Esophagus squamous epithelium (tissue), 4 donors: Measurements from ENCODE around the gene GPLD1.

DNA sequence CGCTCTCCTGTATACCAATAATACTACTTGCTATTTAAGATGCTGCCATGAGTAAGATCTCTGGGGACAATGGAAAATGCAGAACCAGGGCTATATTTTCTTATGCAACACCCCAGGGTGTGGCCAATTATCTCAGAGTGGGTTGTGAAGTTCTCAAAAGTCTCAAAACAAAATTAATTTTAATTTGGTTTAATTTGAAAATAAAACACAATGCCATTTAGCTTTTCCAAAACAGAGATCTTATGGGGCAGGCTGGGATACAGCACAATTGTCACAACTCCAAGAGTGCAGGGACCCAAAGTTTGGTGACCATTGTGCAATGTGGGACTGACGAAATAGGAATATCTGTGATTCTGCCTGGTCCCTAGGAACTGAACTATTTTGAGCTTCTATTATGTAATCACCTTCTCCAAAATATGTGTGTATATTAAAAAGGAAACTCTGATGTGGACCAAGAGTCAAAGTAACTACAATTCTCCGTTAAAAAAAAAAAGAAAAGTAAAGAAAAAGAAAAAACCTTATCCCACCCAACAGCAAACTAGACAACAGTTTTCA is 43.1 kb downstream of the MBOAT1 start:
- PRO-cap, result no peak
- RAMPAGE, long total RNA, 4 experiments, result no peak in any of the 4 experiments

GRCh38 chr6:20213563-20213800 is 1.2 kb upstream of the MBOAT1 start:
- PRO-cap, result no peak
- RAMPAGE, long total RNA, 4 experiments, result no peak in any of the 4 experiments

- PRO-cap, result no peak
- RAMPAGE, long total RNA, 4 experiments, result no peak in any of the 4 experiments
These were observed 8.1 kb downstream of the E2F3 start for GRCh38 chr6:20409500-20410477.

- PRO-cap, result no peak
- RAMPAGE, long total RNA, 4 experiments, result no peak in any of the 4 experiments
These were observed 53.2 kb upstream of the CDKAL1 start for GRCh38 chr6:20481090-20481470.

- PRO-cap, result unidirectional peak, minus-strand start at chr6:21005961
- RAMPAGE, long total RNA, 4 experiments, result no peak in any of the 4 experiments
These were observed 471.4 kb downstream of the CDKAL1 start for GRCh38 chr6:21005678-21006038.

GRCh38 chr6:21188741-21189336 is 404.7 kb upstream of the SOX4 start:
- PRO-cap, result no peak
- RAMPAGE, long total RNA, 4 experiments, result no peak in any of the 4 experiments

- PRO-cap, result no peak
- RAMPAGE, long total RNA, 4 experiments, result no peak in any of the 4 experiments
These were observed 55.2 kb upstream of the SOX4 start for GRCh38 chr6:21538454-21538734.

DNA sequence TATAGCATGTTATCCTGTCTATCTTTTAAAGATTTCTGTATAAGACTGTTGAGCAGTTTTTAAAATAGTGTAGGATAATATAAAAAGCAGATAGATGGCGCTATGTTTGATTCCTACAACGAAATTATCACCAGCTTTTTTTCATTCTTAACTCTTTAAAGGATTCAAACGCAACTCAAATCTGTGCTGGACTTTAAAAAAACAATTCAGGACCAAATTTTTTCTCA is 3.4 kb downstream of the SOX4 start:
- PRO-cap, result no peak
- RAMPAGE, long total RNA, 4 experiments, result no peak in any of the 4 experiments

GRCh38 chr6:21665155-21666167 is 71.9 kb downstream of the SOX4 start:
- PRO-cap, result no peak
- RAMPAGE, long total RNA, 4 experiments, result no peak in any of the 4 experiments

DNA sequence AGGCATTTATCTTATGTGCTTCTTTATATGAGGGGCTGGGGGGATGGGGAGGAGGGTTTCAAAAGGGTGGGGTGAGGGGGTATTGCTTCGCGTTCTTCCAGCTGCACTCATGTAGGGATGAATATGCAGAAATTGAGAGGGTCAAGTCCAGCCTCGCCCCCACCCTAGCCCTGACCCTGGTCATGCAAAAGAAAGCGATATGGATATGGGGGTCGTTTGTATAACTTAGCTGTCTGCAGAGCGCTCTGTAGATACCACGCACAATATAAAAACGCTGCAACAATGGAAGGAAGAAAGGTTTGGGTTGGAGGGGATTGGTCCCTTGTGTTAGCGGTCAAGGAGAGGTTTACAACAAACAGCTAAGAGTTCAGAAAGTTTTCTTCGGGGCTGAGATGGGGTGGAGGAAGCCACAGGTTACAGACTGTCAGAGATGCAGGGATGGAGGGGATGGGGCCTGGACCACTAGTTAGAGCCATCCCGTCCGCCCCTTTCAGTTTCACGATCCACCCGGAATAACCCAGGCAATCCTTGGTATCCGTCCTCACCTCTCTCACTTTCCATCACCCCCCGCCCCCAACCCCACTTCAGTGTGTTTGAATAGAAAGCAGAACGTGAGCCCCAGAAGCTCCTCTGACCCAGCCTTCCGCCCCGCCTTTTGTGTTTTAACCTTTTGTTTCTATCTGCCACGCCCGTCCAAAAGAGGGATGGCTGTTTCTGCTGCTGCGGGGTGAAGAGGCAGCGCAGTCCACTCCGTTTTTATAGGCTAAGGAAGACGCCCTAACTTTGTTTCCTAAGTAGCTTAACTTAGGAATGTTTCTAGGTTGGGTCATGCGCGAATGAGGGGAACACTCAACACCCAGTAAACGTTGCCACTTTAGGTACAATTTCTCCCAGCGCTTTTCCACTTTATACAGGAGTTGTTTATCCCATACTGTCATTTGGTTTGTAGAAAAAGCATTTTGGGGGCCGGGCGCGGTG is 73.6 kb downstream of the SOX4 start:
- PRO-cap, result bidirectional peak, plus-strand start at position 704 of the sequence, minus-strand start at position 514 of the sequence; unidirectional peak, minus-strand start at position 765 of the sequence
- RAMPAGE, long total RNA, 4 experiments, result no peak in any of the 4 experiments

- PRO-cap, result unidirectional peak, minus-strand start at chr6:21740981
- RAMPAGE, long total RNA, 4 experiments, result no peak in any of the 4 experiments
These were observed 147.3 kb downstream of the SOX4 start for GRCh38 chr6:21740884-21741145.

- PRO-cap, result no peak
- RAMPAGE, long total RNA, 4 experiments, result no peak in any of the 4 experiments
These were observed 349.1 kb downstream of the PRL start for GRCh38 chr6:21947554-21948353.

DNA sequence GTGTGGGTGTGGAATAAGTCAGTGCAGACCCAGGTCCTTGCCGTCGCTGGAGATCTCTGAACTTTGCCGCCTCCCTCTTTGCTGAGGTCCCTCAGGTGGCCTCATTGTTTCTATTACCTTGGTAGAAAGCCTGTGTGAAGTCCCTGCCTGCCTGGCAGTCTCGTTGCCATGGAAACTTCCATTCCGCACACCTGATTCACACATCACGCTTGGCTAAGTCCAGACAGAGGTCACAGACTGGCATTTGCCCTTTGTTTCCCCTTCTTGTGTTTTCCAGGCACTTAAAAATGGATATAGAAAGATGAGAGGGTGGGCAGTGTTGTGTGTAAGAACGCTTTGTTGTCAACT is 260.6 kb downstream of the PRL start:
- PRO-cap, result no peak
- RAMPAGE, long total RNA, 4 experiments, result no peak in any of the 4 experiments

DNA sequence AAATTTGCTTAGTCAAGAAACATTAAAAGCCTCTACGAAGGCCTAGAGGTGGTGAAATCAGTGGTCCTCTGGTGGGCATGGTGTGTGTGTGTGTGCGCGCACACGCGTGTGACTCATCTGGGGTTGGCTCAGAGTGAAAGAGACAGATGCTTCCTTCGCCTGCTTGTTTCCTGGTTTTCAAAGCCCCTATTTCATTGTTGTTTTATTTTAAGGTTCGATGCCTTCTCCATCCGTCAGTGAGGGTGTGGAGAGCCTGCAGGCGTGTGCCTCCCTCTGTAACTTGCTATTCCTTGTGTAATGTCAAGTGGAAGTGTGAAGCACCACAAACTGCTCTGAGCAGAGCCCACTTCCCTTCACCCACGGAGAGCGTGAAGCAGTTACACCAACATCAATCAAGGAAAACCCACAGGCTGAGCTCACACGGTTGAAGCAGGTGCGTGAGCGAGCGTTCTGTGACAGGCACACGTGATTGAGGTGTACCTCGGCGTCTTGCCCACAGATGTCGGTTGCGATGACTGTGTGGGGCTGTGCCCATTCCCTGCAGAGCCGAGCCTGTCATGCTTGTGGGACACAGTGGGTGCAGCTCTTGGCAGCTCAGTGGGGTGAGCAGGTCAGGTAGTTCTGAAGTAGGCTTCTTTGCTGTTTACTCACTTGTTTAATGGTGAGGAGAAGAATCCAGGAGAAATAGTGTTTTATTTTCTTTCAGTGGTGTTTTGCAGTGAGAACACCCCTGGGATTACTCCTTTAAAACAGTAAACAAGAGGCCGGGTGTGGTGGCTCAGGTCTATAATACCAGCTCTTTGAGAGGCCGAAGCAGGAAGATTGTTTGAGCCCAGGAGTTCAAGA is 233.8 kb downstream of the PRL start:
- PRO-cap, result no peak
- RAMPAGE, long total RNA, 4 experiments, result no peak in any of the 4 experiments

GRCh38 chr6:23583851-23584757 is 541.9 kb upstream of the NRSN1 start:
- PRO-cap, result no peak
- RAMPAGE, long total RNA, 4 experiments, result no peak in any of the 4 experiments

DNA sequence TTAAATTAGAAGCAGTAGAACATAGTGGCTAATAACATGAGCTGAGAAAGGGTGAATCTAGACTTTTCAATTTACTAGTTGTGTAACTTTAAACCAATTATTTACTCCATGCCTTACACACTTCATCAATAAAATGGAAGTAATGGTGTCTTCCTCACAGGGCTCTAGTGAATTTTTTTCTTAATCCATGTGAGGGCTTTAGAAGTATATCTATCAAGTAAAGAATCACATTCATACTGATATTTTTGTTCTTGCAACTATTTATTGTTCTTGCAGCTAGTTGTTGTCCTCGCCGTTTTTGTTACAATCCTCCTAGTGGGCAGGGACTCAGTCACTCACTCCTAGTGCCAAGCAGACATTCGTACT is 30.4 kb downstream of the NRSN1 start:
- PRO-cap, result no peak
- RAMPAGE, long total RNA, 4 experiments, result no peak in any of the 4 experiments

DNA sequence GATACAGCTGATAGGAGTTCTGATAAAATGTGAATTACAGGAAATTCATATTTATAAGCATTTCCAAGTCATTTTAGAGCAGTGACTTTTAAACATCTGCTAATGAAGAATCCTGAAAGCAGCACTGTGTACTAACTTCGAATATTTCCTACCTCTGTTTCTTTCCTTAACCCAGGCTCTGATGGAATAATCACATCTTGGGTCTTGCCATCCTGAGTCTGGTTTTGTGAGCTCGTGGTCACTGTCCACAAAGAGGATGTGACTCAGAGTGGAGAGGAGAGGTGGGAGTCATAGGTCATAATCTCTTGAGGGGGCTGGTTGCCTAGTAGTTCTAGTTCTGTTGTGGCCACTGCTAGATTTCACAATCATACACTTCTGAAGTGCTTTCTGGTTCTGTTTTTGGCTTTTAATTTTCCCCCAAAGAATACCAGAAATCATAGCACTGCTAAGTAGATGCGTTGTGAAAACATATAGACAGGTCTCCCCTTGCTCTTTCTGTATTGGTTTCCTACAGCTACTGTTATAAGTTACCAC is 102.6 kb downstream of the NRSN1 start:
- PRO-cap, result no peak
- RAMPAGE, long total RNA, 4 experiments, result no peak in any of the 4 experiments

GRCh38 chr6:24329972-24330597 is 27.8 kb downstream of the DCDC2 start:
- PRO-cap, result no peak
- RAMPAGE, long total RNA, 4 experiments, result no peak in any of the 4 experiments

- PRO-cap, result bidirectional peak, plus-strand start at chr6:24490170, minus-strand start at chr6:24490011
- RAMPAGE, long total RNA, 4 experiments, result no peak in any of the 4 experiments
These were observed at the start of gene GPLD1 for GRCh38 chr6:24489425-24490305. TSS of gene GPLD1 (minus strand) at chr6:24489578.

DNA sequence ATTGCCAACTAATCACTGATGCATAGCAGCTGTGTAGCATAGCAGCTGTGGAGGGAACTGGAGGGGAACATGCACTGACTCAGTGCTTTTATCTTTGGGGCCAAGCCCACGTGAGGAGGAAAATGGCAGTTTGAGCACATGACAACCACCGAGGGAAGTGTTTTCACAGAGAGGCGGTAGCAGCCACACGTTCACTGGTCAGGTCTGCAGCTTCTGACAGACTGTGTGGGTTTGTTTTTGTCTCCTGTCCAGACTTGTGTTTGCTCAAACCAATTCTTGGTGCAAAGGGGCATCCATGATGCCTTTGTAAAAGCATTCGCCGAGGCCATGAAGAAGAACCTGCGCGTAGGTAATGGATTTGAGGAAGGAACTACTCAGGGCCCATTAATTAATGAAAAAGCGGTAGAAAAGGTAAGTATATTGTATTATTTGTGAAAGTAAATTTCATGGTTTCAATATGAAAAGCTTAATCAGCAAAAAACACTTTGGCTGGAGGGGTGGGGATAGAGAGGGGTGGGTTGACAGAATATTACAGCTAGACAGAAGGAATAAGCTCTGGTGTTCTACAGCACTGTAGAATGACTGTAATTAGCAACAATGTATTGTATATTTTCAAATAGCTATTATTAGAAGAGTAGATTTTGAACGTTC is 27.9 kb downstream of the ALDH5A1 start:
- PRO-cap, result no peak
- RAMPAGE, long total RNA, 4 experiments, result start-site peak on the plus strand in 1 of 4 experiments, centred at position 226 of the sequence, 14 reads per replicate